ENCODE data around the genes LRRC1 and MLIP.

DNA sequence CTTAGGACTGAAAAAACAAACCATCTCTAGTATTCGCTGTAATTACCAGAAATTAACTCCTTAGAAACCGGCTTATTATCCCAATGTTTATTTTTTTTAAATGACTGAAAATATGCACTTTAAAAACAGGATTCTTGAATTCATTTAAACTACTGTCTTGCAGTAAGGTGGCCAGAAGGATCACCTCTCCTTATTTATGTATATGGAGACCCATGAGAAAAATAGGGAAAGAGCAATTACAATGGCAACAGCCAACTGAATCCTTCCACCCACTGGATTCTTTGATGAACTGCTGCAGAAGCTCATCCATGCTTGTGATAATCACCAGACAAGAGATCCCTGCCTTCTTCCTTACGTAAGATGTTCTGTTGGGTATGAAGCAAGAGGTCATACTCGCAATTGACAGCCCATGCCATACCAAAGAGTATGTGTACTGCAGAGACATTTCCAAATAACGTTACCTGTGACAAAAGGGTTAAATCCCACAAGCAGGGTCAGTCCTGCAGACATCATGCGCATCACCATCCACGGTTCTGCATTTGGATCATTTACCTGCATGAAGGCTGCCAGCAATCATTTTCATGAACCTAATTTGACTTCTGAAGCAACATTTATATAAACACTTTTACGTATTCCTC lies 27.9 kb downstream of the ELOVL5 start:
- RAMPAGE, long total RNA, result no peak
- RRBS, result no CpG with 5 or more reads among the region's 8 CpGs

- RAMPAGE, long total RNA, result no peak
- RRBS, result no CpG with 5 or more reads among the region's 2 CpGs
Measured at GRCh38 chr6:53331927-53332237, 16.9 kb downstream of the ELOVL5 start.

DNA sequence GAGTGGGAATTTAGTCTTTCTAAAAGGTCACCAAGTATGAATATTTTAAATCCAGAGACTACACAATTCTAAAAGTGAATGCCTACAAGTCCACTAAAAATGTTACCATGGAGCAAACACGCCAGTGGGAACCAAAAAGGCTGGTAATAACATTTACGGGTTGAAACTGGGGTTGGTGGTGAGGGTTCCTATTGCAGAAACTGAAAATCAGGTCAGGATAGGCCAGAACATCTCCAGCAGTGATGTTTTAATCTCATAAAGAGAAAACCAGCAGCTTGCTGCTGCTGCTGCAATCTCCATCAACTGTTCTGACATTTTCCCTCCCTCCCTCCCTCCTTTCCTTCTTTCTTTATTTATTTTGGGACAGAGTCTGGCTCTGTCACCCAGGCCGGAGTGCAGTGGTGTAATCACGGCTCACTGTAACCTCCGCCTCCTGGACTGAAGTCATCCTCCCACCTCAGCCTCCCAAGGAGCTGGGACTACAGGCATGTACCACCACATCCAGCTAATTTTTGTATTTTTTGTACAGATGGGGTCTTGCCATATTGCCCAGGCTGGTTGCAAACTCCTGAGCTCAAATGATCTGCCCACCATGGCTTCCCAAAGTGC lies 5.8 kb downstream of the ELOVL5 start:
- RAMPAGE, long total RNA, result no peak
- RRBS, result no CpG with 5 or more reads among the region's 5 CpGs

- RAMPAGE, long total RNA, result no peak
- RRBS, result no CpG with 5 or more reads among the region's 4 CpGs
Measured at GRCh38 chr6:53465716-53465915, 79.3 kb downstream of the GCLC start.

DNA sequence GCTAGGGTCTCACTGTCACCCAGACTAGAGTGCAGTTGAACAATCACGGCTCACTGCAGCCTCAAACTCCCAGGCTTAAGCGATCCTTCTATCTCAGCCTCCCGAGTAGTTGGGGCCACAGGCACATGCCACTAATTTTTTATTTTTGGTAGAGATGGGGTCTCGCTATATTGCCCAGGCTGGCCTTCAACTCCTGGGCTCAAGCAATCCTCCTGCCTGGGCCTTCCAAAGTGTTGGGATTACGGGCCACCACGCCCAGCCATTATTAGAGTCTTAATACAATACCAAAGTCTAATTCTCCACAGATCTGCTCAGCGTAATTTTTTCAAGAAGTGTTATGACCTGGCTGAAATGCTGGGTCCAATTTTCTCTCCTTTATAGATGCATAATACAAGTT lies 3.0 kb downstream of the GCLC start:
- RAMPAGE, long total RNA, result no peak
- RRBS, result no CpG with 5 or more reads among the region's 7 CpGs

DNA sequence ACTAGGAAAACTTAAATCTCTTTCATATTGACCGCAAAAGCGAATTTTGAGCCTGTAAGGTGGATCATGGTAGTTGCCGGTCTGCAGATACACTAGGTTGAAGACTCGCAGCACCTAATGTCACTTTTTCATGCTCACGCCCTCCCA lies 940 bp downstream of the GCLC start:
- RAMPAGE, long total RNA, result no peak
- RRBS, result no CpG with 5 or more reads among the region's 5 CpGs

DNA sequence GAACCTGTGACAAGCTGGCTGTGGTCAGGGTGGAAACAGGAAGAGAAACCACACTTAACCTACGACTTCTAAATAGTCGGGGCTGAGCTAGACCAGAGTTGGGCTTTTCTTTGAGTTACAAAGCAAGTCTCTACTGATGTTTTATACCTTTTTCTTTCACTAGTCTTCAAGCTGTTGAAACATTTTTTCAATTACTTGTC lies 18.1 kb downstream of the KLHL31 start:
- RAMPAGE, long total RNA, result no peak
- RRBS, result no CpG with 5 or more reads among the region's 2 CpGs

DNA sequence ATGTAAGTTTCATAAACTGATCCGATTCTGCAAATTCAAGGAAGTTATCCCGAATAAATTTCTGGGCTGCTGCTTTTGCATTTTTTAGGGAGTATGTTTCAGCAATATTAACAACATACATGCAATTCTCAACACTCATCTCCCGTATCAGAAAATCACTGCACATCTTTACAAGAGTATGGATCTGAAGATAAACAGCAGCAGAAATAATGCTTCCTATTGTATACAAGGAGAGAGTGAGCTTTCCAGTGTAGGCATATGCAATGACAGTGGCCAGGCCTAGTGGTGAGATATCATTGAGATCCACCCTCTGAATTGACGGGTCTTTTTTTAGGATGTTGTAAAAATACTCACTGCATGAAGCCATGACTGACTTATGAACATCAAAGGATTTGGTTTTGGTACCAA lies 10.9 kb downstream of the KLHL31 start:
- RAMPAGE, long total RNA, result no peak
- RRBS, result no CpG with 5 or more reads among the region's 4 CpGs

GRCh38 chr6:53662392-53662853 lies 3.1 kb downstream of the KLHL31 start:
- RAMPAGE, long total RNA, result no peak
- RRBS, result no CpG with 5 or more reads among the region's 2 CpGs

DNA sequence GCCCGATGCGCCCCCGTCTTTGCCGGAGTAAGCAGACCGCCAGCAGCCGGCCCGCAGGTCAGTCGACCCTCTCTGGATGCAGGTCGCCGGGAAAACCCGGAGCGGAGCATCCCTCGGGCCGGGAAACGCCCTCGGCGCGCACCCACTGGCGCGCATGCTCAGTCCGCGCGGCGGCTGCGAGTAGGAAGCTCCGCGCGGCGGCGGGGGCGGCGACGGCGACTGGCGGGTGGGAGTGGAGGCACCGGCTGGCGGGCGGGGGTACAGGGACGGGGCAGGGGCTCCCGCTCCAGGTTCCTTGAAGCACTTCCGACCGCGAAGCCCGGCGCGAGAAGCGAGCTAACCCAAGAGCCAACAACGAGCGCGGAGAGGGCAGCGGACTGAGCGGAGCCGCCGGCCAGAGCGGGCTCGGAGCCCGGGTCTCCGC lies at the start of gene LRRC1:
Gene LRRC1 (plus strand): TSS at position 209 of the 424 bp plus-strand sequence.
- RAMPAGE, long total RNA, result no peak
- RRBS, result 2% methylated on average over 20 of the region's 58 CpGs

DNA sequence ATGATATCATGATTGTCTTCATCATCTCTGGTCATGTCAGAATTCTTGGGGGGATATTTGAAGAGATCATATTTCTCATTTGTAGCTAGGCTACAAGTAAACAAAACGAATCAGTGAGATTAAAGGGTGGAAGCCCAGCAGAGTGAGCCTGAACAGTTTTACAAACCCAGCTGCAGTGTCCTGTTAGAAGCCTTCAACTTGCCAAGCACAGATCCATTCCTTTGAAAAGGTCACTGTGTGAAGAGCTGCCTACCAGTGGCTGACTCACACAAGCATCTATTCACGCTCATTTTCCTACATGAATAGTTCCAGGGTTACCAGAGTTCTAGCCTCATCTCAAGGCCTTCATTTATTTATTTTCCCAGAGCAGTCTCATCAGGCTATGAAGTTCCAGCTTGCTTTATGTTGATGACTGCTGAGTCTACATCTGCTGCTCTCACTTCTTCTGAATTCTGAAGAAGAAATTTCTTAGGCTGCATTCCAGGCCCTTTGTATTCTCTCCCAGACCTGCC lies 25.7 kb upstream of the MLIP start:
- RAMPAGE, long total RNA, result no peak
- RRBS, result no CpG with 5 or more reads among the region's 2 CpGs

- RAMPAGE, long total RNA, result no peak
- RRBS, result no CpG with 5 or more reads among the region's 11 CpGs
Measured at GRCh38 chr6:54111311-54112114, at the start of gene MLIP. TSS of gene MLIP (plus strand) at chr6:54111443.

DNA sequence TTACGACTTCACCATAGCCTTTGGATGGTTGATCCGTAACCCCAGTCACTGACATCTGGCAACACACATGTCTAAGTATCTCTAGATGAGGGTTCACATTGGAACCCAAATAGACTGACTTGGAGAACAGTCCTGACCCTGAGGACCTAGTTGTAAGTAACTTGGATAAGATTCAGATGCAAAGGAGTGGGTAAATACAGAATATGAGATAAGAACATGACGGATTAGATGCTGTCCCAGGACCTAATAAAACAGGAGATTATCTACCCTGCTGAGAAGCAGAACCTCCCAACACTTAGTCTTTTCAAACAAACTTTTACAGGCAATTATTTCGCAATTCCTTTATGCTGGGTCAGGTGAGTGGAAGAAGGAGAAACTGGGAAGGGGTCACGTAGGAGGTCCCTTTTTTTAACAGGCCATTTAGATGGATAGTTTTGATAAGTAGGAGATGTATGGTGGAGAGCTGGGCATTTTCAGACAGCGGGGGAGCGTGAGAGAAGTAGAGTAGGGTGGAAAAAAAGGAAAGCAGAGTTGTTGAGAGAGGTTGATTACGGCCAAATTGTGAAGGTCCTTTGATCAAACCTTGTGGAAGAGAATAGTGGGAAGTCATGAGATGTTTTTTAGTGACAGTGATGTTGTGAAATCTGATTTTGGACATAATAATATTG lies 32.7 kb downstream of the FAM83B start:
- RAMPAGE, long total RNA, result no peak
- RRBS, result no CpG with 5 or more reads among the region's 8 CpGs

GRCh38 chr6:54961275-54962234 lies 115.0 kb downstream of the FAM83B start:
- RAMPAGE, long total RNA, result no peak
- RRBS, result no CpG with 5 or more reads among the region's 33 CpGs

DNA sequence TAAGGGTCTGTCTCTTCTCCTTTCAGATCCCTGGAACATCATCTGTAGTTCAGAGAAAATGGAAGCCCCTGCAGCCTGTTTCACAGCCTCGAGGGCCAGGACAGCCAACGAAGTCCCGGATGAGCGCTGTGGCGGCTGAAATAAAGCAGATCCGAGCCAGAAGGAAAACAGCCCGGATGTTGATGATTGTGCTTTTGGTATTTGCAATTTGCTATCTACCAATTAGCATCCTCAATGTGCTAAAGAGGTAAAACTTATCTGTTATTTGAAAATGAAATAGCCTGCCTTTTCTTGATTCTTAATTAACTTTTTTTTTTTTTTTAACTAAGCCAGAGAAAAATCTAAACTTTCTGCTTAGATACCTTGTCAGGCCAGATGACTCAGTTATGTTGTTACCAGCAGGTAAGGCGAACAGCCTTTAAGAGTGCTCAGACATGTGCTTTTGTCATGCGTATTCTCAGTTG lies 49.9 kb upstream of the GFRAL start:
- RAMPAGE, long total RNA, result no peak
- RRBS, result 40% methylated on average over 5 of the region's 9 CpGs

DNA sequence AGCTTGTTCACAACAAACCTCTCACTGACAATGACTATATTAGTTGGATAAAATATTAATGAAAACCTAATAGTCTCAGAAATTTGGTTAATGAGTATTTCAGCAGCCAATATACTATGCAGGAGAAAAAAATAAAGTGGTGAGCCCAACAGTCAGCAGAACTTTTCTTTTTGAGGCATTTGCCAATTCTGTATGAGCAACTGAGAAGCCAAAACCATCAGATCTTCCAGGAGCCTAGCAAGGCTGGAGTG lies 6.3 kb downstream of the HMGCLL1 start:
- RAMPAGE, long total RNA, result no peak

GRCh38 chr6:56311144-56311533 lies 63.8 kb upstream of the COL21A1 start:
- RAMPAGE, long total RNA, result no peak
- RRBS, result no CpG with 5 or more reads among the region's 3 CpGs

- RAMPAGE, long total RNA, result no peak
- RRBS, result no CpG with 5 or more reads among the region's 12 CpGs
Measured at GRCh38 chr6:56369975-56370503, 122.7 kb upstream of the COL21A1 start.

DNA sequence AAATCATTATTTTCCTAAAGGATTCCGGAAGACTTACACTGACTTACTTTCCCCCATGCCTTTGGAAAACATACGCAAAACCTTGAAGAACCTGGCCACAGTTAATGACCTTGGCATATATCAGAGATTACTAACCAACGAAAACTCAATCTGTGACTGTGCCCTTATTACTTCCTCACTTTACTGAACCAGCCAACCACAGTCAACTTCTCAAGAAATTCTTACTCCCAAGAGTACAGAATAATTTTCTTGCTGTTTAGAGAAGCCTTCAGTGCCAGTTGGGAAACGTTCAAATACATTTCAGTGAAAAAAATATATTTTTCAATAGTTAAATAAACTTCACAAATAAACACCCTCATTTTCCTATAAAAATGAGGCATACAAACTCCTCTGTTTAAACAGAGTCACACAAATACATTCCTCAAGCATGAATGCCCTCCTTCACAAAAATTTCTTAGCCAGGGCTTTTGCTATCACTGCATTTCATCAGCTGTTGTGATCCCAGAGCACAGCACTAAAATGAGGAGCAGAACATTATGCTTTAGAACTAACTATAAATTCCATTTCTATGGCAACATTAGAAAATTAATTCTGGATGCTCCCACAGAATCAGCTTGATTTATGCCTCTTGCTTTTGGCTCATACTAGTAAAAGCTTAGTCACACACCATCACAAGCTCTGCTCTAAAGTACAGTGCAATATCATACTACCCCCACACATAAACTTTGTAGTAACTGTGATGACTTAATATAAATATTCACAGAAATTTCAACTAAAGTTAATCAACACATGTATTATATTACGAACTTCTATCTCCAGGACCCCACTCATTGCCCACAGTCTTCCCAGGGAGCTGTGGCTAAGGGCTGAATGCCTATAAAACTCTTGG lies 277.8 kb upstream of the COL21A1 start:
- RAMPAGE, long total RNA, result no peak
- RRBS, result no CpG with 5 or more reads among the region's 5 CpGs

DNA sequence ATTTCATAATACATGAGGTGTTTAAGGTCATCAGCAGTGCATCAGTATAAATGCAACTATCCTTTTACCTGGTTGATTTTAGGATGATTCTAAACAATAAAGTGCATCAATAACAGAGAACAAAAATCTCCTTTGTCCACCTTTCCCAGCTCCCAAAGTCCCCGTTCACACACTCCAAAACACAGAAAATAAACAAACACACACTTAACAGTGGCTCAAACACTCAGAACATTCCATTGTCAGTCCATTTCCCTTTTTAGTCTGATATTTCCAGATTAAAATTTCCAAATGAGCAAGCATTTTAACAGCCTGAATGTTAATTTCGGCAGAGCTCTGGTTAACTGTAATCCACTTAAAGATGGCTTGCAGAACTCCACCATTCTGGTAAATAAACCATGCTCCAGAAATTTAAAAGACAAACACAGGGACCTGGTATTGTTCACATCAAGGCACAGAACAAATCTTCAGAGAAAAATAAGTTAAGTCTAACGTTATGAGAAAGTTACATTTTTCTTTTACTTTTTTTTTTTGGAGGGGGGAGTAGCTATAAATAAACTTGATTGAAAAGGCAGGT lies 294.4 kb upstream of the COL21A1 start:
- RAMPAGE, long total RNA, result no peak
- RRBS, result no CpG with 5 or more reads among the region's 3 CpGs

Measured in epithelial cell of proximal tubule (primary cell).